Measurements from ENCODE around the genes PRAMEF26, PRAMEF33 and TMEM51.

DNA sequence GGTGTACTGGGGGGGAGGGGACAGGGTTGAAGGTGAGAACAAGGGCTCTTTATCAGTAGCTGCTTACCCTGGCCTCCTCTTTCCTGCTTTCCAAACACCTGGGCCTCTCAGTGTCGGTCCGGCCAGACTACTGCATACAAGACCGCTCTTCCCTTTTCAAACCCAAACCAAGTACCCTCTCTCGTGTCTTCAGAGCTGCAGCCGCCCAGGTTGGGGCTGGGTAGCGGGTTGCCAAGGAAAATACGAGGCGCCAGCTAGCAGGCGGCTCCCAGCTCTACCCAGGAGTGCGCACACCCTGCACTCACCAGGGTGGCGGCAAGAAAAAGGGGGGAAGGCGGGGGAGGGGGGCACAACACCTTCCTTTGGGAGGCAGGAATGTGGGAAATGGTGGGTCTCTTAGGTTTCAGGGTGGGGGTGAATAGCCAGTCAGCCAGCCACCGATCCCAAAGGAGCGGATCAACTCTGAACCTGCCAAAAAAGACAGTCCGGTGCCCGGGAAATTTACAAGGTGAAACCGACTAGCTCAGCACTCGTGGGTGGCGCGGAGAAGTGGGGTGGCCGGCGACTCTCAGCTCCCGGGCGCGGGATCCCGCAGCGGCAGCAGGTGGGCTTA, 1.4 kb downstream of the DHRS3 start:
- RRBS = 3% methylated on average over 6 of the region's 27 CpGs

- RRBS = no CpG with 5 or more reads among the region's 6 CpGs
These were observed at the start of gene PRAMEF26 for GRCh38 chr1:13155715-13156296. Gene PRAMEF26, minus strand, starts transcription at chr1:13156009.

GRCh38 chr1:13303303-13303733, at the start of gene PRAMEF33:
Gene PRAMEF33, plus strand, starts transcription at chr1:13303539.
- RRBS = no CpG with 5 or more reads among the region's 1 CpG

DNA sequence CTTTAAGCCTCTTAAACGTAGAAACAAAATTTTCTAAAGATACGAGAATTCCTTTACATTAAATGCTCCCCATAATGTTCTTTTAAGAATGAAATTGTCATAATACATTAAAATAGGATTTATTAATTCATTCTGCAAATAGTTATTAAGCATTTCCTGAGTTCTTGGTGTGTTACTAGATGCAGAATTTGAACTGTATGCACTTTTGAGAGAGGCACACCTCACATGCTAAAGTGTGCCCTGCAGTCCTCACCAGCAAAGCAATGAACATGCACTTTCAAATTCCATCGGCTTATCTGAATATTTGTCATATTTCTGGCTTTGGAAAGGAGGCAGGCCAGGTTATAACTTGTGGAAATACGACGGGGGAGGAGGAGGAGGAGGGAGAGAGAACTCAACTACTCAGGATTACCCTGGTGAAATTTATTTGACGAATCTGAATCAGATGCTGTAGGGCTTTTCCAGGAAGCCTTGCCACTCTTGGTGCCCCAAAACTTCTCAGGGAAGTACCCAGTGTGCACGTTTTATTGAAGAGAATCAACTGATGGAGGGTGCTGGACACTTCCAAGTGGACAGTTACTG, 3.6 kb downstream of the PDPN start:
- RRBS = no CpG with 5 or more reads among the region's 7 CpGs

- RRBS = no CpG with 5 or more reads among the region's 5 CpGs
These were observed 38.5 kb upstream of the PRDM2 start for GRCh38 chr1:13661525-13661912.

- RRBS = no CpG with 5 or more reads among the region's 3 CpGs
These were observed 31.9 kb downstream of the PRDM2 start for GRCh38 chr1:13731972-13732198.

GRCh38 chr1:13749514-13750570, 49.9 kb downstream of the PRDM2 start:
- RRBS = under 1% methylated on average over 34 of the region's 91 CpGs

DNA sequence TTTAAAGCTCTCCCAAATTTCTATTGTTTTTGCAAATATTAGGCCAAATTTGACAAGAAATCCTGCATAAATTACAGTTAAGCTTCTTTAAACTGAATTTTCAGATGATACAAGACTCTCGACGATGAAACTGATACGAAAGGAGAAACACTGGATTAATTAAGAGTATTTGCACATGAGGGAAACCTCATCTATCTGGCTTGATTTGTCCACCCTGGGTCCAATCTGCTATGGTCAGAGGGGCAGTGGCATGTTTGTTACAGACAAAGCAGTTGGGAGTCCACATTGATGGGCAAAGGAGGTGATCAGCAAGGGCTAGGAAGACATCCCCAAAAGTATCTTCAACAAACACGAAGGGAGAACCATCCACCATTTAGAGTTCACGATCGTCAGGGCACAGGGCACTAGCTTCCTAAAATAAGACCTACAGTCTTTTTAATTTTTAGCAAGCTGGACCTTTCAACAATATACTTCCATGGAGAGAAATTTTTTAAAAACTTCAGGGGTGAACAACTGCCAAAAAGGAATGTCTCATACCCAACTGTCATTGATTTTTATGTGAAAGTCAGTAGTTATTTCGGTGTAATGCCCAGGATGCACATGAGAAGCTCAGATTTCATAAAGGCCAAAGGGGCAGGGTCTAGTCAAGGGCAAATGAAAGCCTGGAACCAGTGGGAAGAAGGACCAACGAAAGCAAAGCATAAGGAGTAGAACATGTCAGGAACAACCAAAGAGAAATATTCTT, 374.7 kb upstream of the KAZN start:
- RRBS = no CpG with 5 or more reads among the region's 8 CpGs

GRCh38 chr1:14522080-14522279, 76.5 kb upstream of the KAZN start:
- RRBS = no CpG with 5 or more reads among the region's 2 CpGs

- RRBS = no CpG with 5 or more reads among the region's 4 CpGs
These were observed 44.6 kb upstream of the KAZN start for GRCh38 chr1:14553972-14554282.

- RRBS = no CpG with 5 or more reads among the region's 6 CpGs
These were observed 74.8 kb downstream of the KAZN start for GRCh38 chr1:14673209-14673674.

DNA sequence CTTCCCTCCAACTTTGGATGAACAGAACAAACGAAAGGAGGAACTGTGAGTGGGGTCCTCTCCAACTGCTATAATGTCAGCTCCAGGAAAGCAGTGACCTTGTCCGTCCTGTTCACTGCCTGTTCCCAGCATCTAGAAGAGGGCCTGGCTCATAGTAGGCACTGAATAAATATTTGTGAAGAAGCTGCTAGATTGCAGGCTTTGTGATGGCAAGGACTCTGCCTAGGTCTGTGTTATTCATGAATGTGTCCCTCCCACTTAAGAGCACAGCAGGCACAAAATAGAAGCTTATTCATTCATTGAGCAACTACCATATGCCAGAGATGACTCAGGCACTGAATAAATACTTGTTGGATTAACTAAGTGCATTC, 143.6 kb downstream of the KAZN start:
- RRBS = no CpG with 5 or more reads among the region's 2 CpGs

DNA sequence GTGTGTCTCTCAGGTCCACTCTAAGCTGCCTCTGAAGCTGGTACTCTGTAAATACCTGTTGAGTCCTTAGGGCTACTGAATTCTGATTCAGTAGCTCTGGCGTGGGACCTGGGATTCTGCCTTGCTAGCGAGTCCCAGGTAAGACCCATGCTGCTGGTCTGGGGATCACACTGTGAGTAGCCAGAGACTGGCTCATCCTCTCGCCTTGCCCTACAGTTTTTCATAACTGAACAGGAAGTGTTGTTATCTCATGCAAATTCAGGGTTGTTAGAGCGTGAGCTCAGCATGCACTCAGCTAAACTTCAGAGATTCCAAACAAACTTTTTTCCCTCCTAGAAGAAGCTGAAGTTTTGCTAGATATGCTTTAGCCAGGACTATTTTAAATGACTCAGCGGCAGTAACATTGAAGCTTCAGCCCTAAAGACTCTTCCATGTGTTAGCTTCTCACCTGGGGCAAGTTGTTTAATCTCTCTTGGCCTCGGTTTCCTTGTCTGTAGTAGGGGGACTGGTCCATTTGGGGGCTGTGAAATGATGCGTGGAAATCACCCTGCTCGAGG, 271.5 kb upstream of the TMEM51 start:
- RRBS = no CpG with 5 or more reads among the region's 8 CpGs

DNA sequence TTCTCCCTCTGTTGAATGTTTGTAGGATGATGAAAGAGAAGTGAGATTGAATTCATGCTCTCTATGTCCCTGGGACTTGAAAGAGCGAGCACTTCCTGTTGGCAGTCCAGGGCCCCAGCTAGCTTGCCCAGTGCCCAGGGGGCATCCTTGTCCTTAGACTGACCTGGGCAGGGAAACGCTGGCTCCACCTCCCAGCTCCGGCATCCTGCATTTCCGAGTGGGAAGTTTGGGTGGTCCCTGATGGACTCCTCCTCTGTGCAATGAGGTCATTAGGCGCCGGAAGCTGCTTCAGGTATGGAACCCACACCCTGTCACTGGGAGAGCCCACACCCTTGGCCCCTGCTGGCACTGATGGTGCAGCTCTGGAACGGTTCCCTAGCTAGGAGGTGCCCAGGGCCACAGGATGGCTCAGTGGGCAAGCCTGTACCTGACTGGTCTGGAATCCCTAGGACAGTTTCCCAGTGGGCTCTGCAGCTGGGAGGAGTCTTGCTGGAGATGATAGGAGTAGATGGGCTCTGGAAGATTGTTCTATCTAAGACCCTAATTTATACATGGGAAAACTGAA, 242.2 kb upstream of the TMEM51 start:
- RRBS = 2% methylated on average over 4 of the region's 7 CpGs

GRCh38 chr1:14923699-14925011, 229.4 kb upstream of the TMEM51 start:
- RRBS = 2% methylated on average over 109 of the region's 183 CpGs

GRCh38 chr1:15007394-15008348, 145.9 kb upstream of the TMEM51 start:
- RRBS = no CpG with 5 or more reads among the region's 26 CpGs

DNA sequence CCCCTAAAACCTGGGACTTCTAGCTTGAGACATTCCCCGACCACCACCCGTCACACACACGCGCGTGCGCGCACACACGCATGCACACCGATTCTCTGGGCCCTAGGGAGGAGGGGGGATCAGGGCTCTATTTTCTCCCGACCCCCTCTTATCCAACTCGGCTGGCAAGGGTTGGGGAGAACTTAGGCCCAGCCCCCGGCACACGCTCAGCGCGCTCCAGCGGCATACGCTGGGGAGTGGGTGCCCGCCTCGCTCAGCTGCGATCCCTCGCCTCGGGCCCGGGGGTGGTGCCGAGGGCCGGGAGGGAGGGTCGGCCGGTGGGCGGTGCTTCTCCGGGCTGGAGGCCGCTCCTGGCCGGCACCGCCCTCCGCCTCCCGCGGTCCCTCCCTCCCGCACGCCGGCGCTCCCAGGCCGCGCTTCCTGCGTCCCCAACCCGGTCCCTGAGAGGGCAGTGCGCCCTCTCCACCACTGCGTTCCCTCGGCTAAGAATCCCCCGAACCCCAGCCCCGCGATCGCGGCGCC, at the start of gene TMEM51:
TMEM51 (plus strand) TSS at position 409 of the 522 bp plus-strand sequence.
- RRBS = 3% methylated on average over 25 of the region's 52 CpGs

DNA sequence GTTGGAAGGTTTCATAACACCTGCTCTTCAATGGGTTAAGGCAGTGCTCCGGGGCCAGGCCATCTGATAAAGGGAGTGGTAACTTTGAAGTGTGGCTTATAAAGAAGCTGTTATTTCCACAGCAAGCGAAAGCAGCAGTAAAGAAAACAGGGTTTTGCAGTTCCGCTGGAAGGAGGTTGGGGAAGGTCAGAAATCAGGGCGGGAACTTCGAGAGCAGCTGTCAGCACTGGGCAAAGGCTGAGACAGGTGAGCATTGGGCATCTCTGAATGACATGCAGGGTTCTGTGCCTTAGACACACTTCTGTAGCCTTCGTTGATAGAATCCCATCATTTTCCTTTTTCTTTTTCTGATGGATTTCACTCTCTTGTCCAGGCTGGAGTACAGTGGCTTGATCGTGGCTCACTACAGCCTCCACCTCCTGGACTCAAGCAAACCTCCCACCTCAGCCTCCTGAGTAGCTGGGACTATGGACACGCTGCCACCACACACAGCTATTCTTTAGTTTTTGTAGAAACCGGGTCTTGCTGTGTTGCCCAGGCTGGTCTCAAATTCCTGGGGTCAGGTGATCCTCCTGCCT, 20.5 kb downstream of the TMEM51 start:
- RRBS = no CpG with 5 or more reads among the region's 9 CpGs

- RRBS = no CpG with 5 or more reads among the region's 9 CpGs
These were observed 36.4 kb downstream of the TMEM51 start for GRCh38 chr1:15189756-15190535.

GRCh38 chr1:15336792-15337602, 72.7 kb upstream of the EFHD2 start:
- RRBS = no CpG with 5 or more reads among the region's 18 CpGs